ENCODE measurements around a stretch of chr15.

DNA sequence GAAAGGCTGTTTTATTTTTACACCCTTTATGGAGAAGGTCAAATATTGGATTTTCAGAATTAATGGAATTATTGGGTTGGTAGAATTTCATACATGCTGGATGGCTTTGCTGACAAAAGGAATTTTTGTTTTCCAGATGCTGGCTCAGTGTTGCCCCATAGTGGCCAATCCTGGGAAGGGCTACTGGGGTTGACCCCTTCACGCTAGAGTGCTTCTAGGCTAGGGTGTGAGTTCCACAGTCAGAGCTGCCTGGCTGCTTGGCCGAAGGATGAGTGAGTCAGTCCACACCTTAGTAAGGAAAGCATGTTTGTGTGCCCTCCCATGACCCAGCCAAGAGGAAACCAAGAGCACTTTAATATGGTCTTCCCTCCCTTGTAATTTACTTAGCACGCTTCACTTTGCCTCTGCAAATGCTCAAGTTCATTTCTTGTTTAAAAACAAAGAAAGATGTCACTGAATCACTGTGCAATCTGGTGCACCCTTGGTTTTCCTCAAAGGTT is 13.4 kb downstream of the RPLP1 start:
- PRO-cap, result no peak
- RAMPAGE, long total RNA, 3 experiments, result no peak in any of the 3 experiments

DNA sequence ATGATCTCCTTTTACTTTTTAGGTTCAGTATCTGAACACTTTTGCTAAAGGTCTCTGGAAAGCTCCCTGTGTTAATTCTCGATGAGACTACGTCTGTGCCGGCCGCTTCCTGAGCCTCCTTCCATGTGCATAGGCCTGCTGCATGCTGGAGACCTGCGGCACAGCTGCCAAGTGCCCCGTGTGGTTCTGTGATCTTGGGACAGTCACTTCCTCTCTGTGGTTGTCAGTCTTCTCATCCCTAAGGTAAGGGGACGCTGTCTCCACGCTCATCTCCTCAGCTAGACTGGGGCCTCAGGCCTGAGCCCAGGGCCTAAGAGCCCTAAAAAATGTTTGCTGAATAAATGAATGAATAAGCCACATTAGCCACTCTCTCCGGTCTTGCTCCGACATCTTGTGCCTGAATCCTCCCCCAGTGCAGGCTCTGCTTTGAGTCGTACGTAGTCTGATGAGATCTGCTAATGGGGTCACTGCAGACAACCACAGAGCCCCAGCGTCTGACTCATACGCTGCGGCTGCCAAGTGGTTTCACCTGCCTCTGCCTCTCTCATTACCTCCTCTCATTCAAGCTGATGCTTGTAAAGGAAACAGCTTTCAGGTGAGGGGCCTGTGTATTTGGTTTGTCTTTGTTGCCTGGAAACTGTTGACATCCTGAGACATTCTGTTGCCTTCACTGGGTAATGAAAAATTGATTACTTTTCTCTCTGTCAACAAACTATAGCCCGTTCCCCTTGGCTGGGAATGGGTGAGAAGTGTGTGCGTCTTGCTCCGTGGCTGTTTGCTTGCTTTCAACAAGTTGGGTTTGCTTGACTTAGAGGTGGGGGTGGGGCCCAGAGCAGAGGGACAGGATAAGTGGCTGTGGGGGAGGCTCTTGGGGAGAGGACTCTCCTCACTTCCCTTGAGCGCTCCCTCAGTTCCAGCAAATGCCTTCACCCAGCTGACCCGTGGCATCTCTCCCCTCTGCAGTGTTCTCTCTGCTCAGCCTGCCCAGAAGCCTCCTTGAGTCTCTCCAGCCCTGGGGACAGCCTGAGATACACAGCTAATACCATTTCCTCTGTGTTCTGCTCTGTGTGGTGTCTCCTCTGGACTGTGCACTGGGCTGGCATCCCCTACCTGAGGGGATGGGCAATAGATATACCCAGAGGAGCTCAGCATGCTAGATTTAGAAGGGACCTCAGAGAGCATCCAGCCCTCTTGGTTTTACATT is 15.9 kb downstream of the RPLP1 start:
- PRO-cap, result no peak
- RAMPAGE, long total RNA, 3 experiments, result no peak in any of the 3 experiments

DNA sequence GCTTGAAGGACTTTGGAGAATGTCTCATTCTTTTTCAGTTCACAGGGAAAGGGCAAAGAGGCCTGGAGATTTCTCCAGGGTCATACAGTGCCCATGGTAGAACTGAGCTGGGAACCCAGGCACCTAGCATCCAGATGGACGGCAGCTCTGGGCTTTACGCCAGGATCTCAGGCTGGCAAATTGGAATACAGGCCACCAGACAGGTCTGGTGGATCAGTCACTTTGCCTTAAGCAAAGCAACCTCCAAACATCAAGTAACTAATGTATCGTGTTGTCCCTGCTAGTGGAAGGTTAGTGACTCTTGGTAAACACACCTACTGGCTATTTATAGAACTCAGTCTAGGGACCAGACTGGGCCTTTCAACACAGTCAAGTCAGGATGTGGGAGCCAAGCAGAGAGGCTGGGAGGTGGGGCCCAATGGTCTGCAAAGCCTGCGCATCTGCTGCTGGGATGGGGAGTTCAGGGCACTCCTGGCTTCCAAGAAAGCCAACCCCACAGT is 30.1 kb downstream of the RPLP1 start:
- PRO-cap, result no peak
- RAMPAGE, long total RNA, 3 experiments, result no peak in any of the 3 experiments

DNA sequence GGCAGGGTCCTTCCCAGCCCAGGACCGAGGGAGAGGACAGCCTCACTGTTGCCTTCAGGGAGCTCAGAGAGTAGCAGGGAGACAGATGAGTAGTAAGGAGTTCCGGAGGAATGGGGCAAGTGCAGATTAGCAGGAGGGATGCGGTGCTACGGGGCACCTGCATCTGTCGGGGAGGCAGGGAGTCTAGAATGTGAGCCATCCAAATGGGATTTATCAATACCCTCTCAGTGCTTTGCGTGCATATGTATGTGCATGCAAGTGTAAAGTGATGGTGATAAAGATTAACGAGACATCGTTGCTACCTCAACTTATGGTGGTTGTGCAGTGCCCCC is 35.5 kb downstream of the RPLP1 start:
- PRO-cap, result no peak
- RAMPAGE, long total RNA, 3 experiments, result no peak in any of the 3 experiments

DNA sequence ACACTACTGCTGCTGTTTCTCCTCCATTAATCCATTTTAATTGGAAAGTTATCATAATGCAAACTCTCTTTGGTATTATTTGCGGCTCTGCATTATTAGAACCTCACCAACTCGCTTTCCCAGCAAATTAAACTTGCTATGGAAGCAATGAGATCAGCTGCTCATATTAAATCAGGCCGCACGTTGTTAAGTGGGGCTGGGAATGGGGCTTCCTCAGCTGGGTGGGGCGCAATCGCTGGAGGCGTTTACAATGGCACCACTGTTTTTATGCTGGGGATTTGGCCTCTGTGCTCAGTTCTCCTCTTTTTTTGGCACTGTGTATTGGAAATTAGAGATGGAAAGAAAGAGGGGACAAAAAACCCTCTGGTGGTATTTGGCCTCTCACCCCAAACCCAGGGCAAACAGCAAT is 72.2 kb downstream of the RPLP1 start:
- PRO-cap, result no peak
- RAMPAGE, long total RNA, 3 experiments, result no peak in any of the 3 experiments

DNA sequence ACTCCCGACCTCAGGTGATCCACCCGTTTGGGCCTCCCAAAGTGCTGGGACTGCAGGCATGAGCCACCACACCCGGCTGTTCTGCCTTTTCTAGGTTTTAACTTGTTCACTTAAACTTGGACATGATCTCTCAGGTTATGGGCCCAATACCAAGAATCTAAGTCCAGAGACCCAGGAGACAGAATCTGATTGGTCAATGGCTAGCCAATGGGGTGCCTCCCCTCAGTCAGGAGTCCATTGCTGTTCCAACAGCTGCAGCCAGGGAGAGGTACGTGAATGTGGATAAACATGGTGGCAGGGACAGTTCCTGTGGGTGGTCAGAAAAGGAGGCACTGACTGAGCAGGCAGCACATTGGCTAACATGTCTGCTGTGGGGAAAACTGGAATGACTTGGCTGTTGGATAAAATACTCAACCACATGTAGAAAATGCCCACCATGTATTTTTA is 140.3 kb downstream of the RPLP1 start:
- PRO-cap, result no peak
- RAMPAGE, long total RNA, 3 experiments, result no peak in any of the 3 experiments

DNA sequence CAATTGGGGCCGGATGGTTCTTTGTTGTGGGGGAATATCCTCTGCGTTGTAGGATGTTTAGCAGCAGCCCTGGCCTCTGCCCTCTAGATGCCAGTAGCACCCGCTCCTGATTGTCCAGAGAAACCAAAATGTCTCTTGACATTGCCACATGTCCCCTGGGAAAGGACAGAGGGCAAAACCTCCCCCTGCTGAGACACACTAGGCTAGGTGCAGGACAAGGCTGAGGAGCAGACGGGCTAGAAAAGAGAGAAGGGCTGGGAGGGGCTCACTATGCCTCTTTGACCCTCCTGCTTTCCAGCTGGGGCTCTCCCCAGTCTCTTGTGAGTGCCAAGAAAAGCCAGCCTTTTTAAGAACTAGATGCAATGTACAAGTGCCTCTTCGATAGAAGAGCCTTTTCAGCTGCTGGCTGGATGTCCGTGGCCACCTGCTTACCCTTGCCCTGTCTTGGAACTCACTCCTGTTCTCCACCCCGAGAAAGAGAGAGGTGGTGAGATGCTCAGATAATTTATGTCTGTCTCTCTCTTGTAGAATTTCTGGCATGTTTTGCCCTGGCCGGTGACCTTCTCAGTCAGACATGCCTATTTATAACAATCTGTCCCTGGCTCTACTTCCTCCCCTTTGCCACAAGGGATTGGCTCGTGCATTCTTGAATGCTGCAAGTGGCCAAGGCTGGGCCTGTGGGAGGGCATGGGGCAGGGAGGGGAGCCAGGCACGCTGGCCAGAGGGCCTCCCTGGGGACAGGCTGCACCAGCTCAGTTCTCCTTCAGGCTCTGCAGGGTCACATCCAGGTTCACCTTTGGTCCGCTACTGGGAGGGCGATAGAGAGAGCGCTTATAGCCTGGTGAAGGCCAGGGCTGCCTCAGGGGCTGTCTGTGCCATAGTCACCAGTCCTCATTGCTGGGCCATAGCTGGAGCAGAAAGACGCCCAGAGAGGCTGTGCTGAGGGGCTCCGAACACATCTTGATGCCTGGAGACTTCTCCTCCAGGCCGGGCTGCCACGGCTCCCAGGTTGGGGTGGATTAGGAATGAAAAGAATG is 142.7 kb downstream of the RPLP1 start:
- PRO-cap, result no peak
- RAMPAGE, long total RNA, 3 experiments, result no peak in any of the 3 experiments

GRCh38 chr15:69679527-69679861 is 226.9 kb downstream of the RPLP1 start:
- PRO-cap, result no peak
- RAMPAGE, long total RNA, 3 experiments, result no peak in any of the 3 experiments

DNA sequence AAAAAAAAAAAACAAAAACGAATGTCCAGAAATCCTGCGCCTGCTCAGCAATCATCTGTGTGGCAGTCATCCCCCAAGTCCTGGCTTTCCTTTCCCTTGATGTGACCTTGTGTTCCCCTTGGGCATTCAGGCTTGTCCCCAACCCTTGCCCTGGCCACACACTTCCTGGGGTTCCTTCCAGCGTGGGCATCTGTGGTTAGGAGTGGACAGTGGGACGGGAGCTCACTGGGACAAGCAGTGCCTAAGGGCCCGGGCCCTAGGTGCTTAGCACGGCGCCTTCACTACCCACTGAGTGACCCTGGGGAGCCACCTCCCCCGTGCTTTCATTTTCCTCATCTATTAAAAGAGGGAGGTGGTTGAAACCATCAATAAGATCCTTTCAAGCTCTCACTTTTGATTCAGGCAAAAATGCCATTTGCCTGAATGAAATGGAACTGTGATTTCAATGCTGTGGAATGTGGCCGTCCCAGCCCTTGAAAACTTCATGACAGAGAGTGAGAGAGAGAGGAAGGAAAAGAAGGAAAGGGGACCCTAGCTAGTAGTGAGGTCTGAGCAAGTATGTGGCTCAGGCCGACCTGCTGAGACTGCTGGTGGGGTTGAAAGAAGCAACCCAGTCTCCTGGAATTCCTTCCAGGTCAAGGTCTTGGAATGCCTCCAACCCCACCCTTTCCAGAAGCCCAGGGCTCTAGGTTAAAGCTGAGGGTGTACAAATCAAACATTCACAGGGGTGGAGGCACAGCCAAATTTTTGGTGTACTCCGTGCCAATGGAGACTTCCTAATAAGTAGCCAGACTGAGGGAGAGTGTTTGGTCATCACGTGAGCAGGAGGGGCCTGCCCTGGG is 302.9 kb downstream of the TLE3 start:
- PRO-cap, result no peak
- RAMPAGE, long total RNA, 3 experiments, result no peak in any of the 3 experiments

GRCh38 chr15:70049271-70050023 is 48.3 kb downstream of the TLE3 start:
- PRO-cap, result no peak
- RAMPAGE, long total RNA, 3 experiments, result no peak in any of the 3 experiments

DNA sequence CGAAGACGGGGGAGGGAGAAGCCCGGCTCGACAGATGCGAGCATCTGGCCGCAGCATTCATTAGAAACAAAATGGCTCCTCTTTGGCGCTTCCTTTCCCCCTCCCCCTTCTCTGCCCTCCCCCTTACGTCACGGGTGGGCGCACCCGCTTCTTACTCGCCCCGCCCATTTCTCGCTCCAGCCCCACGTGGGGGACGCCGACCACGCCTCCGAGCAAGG is 1.7 kb upstream of the TLE3 start:
- PRO-cap, result bidirectional peak, plus-strand start outside the sequence, minus-strand start at position 65 of the sequence
- RAMPAGE, long total RNA, 3 experiments, result no peak in any of the 3 experiments

DNA sequence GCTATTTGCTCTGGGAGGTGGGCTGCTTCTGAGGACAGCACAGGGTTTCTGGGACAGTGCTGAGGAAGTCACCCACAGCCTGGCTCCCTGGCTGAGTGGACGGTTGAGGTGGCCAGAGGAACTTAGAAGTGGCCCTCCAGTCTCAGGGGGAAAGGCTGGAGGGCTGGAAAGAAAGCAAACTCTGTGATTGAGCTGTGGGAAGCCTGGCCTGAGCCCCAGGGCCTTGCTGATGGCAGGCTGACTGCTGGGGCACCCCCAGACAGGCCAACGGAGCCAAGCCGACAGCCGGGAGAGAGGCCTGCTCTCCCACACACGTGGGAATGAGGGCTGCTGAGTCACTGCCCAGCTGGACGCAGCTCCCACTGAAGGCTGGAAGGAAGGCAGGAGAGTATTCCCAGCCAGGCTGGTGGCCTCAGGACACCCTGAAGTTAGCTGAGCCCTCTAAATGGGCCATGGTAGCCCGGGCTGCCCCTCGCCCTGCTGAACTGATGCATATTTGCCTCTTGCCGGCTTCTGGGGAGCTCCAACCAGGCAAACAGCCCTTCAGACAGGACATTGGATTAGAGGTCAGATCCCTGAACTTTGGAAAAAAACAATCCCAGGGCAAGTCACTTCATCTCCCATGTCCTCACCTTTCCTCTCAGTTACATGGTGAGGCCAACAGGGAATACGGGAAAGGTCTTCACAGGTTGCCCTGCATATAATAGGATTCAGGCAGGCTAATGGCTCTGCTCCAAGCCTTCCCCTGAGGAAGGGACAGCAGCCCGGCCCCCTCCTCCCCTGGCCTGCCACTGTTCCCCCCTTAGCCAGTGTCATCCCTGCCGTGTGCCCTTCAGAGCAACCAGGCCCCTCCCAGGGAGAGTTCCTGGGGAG is 98.1 kb upstream of the TLE3 start:
- PRO-cap, result bidirectional peak, plus-strand start at position 391 of the sequence, minus-strand start at position 322 of the sequence
- RAMPAGE, long total RNA, 3 experiments, result no peak in any of the 3 experiments

DNA sequence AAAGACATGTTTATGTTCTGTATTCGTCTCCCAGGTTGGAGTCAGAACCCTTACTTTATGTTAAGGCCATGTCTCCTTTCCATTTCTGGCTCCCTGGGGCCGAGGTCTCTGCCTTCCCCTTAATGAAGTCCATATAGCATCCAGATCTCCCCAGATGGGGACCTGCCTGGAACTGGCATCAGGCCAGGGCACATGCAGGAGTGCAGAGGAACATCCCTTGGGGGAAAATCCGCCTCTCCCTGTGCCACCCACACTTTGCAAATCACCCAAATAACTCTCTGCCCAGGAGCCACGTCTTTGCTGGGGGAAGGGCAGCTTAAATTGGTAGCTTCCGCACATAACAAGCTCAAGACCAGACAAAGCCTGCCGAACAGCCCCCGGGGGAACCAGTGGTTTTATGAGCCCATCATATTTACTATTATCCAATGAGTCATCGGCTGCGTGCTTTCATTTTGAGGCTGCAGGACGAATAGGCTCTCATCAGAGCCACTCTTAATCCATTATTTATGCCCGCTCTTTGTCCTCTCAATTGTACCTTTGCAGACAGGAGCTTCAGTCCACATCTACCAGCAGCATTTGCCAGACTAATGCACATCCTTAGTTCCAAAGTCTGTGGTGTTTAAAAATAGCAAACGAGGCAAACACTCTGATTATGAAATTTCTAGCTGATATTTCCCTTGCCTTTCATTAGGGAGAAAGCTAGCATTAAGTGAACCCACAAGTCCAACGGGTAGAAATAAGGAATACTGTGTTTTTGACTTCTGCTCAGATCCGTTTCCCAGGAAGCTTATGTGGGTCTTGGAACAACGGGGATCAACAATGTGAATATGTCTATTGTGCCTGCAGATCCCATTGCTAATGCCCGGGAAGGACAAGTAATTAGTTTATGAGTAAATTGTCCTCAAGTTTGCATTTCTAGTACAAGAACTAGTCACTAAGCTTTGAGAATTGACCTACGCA is 236.7 kb downstream of the UACA start:
- PRO-cap, result no peak
- RAMPAGE, long total RNA, 3 experiments, result no peak in any of the 3 experiments

DNA sequence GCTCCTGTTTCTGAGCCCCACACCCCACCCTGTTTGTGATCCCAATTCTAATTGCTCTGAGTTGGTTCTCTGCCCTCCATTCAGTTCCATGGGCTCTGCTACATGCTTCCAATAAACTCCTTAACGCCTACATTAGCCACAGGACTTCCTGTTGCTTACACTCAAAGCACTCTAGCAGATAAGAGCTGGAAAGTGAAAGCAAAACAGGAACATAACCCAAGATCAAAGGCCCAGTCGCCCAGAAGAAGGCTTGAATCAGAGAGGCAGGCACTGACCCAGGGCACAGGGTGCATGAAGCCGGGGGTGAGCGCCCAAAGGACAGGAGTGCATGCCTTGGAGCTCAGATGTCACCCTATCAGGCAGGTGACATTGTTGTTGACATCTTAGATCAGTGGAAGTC is 235.1 kb downstream of the UACA start:
- PRO-cap, result no peak
- RAMPAGE, long total RNA, 3 experiments, result no peak in any of the 3 experiments

DNA sequence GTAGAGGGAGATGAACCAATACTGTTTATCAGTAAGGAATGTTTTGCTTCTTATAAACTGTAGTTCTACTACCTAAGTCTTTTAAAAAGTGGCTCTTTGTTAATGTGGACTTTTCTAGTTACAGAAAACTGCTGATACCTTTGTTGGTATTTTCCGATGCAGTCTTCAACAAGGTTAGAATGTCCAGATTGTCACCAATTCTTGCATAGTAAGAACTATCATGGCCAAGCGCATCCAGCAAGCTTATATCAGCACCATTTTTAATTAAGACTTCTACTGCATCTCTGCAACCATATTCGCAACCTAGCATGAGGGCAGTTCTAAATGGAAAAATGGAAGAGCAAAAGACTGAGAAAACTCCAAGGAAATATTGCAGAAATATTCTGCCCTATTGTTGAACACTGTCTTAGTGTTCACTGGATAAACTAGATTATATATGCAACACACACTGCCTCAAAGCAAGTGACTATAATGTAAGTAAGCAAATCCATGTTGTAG is 79.2 kb downstream of the UACA start:
- PRO-cap, result no peak
- RAMPAGE, long total RNA, 3 experiments, result no peak in any of the 3 experiments

- PRO-cap, result no peak
- RAMPAGE, long total RNA, 3 experiments, result no peak in any of the 3 experiments
Observed at GRCh38 chr15:70710489-70711090, 52.8 kb downstream of the UACA start.

DNA sequence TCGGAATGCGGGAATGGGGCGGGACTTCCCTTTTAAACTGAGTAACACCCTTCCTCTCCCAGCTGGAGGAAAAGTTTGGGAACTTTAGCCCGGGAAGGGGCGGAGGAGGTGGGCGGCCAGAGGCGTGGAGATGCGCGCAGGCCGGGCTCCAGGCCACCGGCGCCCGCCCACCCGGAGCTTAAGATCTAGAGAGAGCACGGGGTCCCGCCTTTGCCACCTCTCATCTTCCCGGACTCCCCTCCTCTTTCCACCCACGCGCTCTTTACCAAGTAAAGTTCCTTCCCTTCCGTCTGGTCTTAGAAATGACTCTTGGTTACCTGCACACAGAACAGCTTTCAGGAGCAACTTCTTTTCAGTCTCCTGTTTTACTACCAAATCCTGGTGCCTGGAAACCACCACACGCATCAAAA is 281 bp upstream of the UACA start:
- PRO-cap, result bidirectional peak, plus-strand start at position 81 of the sequence, minus-strand start outside the sequence
- RAMPAGE, long total RNA, 3 experiments, result no peak in any of the 3 experiments

- PRO-cap, result no peak
- RAMPAGE, long total RNA, 3 experiments, result no peak in any of the 3 experiments
Observed at GRCh38 chr15:70863456-70863893, 9.5 kb upstream of the LARP6 start.

DNA sequence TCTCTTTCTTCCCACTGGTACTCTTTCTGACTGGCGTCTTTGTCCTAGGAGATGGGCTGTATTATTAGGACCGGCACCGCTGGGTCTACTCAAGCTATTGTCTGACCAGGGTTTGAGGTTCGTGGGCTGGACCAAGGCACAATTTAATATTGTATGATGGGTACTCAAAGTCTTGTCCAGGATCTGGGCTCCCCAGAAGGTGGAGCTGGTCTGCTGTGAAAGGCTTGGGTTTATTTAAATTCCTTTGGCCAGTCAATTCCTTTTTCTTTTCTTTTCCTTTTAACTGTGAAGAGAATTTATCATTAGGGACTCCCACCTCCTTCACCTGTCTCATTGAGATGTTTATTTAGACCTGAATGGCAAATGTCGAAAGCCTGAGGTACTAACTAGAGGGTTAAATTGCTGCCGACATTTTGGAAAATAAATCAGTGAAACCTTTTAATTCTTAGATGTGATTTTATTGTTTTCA is 371 bp downstream of the LRRC49 start:
- PRO-cap, result no peak
- RAMPAGE, long total RNA, 3 experiments, result no peak in any of the 3 experiments

DNA sequence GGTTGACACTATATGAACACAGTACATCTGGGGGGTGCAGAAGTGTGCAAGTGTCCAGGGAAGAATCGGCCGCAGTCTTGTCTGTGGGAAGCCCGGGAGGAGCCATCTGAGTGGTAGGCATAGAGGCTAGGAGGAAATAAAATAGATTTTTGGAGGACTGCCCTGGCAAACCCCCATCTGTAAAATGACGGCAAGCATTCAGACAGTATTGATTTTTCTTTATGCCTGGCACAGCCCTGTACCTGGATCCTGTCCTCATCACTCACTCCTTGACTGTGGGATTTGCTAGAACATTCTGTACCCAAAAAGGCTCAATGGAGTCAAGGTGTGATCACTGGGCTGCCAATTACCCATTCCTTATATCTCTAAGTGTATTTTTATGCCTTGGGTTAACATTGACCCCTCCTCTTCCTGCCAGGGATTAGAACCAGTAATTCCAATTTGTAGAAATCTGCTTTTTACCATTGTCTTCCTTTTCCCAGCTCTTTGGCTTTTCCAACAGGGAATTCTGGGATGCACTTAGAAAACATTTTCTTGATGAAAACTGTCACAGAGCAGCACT is 31.4 kb downstream of the THSD4 start:
- PRO-cap, result no peak
- RAMPAGE, long total RNA, 3 experiments, result no peak in any of the 3 experiments

All from gastrocnemius medialis (tissue), 3 donors.